Choroid plexus epithelial cell (primary cell): ENCODE measurements around a stretch of chr10.

- RRBS, result no CpG with 5 or more reads among the region's 12 CpGs
Measured at GRCh38 chr10:73802851-73803970, 8.2 kb downstream of the NDST2 start.

DNA sequence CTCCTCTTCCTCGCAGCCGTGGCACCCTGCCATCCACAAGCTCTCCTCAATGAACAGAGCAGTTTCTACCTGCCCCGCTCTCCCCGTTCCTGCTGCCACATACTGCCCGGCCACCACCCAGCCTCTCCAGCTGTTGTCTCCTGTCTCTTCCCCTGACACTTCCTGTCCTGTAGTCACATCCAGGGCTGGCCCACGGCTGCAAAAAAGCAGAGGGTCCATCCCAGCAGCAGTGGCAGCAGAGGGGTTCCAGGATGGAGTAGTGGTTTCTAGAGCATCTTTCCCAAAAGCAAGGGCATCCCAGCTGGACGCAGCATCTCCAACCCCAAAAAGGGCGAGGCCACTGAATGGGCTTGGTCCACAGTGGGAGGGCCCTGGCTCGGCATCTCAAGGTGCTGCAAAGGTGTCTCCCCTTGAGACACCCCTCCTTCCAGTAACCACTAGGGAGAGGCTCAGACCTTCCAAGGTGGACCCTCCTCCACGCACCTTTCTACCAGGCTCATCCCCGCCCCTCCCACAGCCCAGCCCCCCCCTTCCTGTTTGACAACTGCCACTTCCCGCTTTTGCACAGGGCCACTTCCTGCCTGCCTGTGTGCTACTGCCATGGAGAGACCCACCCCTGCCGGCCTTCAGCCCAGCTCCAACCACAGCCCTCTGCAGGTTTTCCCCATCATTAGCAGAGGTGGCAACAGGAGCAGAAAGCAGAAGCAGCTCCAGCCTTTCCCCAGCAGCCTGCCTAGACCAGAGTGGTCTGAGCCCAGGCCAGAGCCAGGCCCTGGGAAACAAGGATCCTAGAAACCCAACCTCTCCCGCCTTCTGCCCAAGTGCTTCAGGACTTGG is 8.8 kb downstream of the CAMK2G start:
- RRBS, result no CpG with 5 or more reads among the region's 14 CpGs

DNA sequence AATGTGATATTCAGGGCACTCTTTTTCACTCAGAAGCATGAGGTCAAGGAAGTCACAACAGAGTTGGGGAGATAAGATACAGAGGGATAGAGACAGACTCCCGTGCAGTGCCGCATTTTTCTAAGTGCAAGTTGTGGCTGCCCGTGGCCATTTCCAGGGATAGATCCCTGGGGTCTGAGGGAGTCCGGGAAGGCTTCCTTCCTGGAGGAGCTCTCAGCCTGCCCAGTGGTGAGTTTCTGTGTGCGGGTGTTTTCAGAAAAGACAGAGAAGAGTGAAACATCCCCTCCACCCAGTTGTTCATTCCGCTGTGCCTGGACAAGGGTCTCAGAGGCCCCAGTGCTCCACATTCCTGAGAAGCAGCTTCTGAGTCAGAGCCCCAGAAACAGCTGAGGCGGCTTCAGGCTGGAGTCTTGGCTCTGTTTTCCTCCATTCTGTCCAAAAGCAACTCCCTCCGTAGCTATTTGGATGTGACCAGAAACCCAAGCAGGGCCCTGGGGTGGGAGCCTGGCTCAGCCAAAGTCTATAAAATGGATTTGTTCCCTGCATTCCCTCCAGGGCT is 12.8 kb upstream of the CAMK2G start:
- RRBS, result no CpG with 5 or more reads among the region's 8 CpGs

DNA sequence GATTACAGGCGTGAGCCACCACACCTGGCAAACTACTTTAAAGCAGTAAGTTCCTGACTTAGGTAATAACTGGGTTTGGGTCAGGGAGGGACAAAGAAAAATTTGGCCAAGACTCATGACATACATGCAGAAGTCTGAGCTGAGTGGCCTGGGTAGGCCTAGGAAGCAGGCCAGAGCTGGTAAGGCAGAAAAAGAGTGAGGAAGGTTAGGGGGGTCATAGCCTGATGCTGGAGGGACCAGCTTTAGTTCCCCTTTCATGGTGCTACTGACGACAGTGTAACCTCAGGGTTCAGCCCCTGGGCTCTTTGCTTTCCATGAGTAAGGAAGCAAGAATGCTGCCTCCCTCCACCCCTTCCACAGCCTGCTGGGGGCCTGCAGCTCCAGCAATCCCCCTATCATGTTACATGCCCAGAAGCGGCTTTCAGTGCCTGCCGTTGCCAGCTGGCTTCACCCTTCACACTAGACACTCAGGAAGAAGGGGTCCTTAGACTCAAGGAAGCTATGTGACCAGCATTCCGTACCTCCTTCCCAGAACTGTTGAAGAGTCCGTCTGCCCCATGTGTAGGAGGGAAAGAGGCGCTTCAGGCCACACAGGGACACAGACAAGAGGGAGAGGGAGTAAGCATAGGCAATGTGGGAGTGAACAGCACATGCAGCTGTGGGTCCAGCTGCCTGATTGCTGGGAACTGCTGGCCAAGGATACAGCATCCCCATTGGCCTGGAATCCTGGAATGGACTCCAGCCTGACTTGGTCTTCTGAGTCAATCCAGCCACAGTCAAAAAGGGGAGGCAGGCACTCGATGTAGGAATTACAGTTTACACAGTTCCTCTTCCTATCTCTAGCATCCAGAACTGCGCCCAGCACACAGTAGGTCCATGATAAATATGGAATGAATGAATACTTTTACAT is 4.2 kb upstream of the PLAU start:
- RRBS, result no CpG with 5 or more reads among the region's 9 CpGs

DNA sequence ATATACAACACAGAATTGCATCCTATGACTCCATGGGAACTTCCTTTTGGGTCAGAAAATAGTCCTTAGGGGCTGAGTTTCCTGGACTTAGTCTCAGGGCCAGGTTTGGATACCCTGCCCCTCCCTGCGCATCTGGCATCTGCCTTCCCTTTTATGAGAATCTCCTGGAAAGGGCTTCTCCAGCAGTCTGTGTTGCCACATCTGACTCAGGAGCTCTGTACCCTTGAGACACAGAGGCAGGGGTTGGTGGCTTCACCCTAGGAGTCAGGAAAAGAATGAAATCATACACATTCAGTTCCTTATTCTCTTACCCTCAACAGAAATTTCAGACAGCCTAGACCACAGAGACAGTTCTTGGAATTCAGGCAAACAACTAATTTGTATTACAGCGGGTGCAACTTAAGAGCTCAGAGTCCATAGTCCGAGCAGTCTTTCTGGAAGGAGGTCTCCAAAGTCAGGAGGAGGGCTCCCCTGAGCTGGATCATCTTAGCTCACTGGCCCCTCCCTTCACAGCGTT is 3.1 kb upstream of the PLAU start:
- RRBS, result no CpG with 5 or more reads among the region's 4 CpGs

- RRBS, result no CpG with 5 or more reads among the region's 15 CpGs
Measured at GRCh38 chr10:73916276-73917099, 5.6 kb downstream of the PLAU start.

- RRBS, result no CpG with 5 or more reads among the region's 2 CpGs
Measured at GRCh38 chr10:74043651-74043882, 45.7 kb downstream of the VCL start.

GRCh38 chr10:74152388-74152949 is 1.4 kb downstream of the ADK start:
- RRBS, result no CpG with 5 or more reads among the region's 2 CpGs

GRCh38 chr10:74854777-74855340 is 28.5 kb downstream of the KAT6B start:
- RRBS, result no CpG with 5 or more reads among the region's 6 CpGs

- RRBS, result no CpG with 5 or more reads among the region's 3 CpGs
Measured at GRCh38 chr10:74981620-74982097, 91.8 kb downstream of the DUSP29 start.

- RRBS, result no CpG with 5 or more reads among the region's 6 CpGs
Measured at GRCh38 chr10:74988674-74989731, 84.4 kb downstream of the DUSP29 start.

GRCh38 chr10:75020341-75021065 is 52.9 kb downstream of the DUSP29 start:
- RRBS, result no CpG with 5 or more reads among the region's 13 CpGs

DNA sequence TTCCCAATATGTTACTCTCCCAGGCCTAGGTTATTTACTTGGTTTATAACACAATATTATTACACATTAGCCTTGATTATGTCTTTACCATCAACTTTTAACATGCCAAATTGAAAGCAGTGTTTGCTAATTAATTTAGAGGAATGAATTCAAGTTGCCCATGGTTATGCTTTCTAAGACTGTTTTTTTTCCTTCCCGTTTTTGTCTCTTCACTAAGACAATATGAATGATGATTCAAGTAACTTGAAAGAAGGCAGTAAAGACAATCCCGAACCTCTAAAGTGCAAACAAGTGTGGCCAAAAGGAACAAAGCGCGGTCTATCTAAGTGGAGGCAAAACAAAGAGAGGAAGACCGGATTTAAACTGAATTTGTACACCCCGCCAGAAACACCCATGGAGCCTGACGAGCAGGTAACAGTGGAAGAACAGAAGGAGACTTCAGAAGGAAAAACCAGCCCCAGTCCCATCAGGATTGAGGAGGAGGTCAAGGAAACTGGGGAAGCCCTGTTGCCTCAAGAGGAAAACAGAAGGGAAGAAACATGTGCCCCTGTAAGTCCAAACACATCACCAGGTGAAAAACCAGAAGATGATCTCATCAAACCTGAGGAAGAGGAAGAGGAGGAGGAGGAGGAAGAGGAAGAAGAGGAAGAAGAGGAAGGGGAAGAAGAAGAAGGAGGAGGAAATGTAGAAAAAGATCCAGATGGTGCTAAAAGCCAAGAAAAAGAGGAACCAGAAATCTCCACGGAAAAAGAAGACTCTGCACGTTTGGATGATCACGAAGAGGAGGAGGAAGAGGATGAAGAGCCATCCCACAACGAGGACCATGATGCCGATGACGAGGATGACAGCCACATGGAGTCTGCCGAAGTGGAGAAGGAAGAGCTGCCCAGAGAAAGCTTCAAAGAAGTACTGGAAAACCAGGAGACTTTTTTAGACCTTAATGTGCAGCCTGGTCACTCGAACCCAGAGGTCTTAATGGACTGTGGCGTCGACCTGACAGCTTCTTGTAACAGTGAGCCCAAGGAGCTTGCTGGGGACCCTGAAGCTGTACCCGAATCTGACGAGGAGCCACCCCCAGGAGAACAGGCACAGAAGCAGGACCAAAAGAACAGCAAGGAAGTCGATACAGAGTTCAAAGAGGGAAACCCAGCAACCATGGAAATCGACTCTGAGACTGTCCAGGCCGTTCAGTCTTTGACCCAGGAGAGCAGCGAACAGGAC is 44.8 kb downstream of the DUSP29 start:
- RRBS, result no CpG with 5 or more reads among the region's 23 CpGs

DNA sequence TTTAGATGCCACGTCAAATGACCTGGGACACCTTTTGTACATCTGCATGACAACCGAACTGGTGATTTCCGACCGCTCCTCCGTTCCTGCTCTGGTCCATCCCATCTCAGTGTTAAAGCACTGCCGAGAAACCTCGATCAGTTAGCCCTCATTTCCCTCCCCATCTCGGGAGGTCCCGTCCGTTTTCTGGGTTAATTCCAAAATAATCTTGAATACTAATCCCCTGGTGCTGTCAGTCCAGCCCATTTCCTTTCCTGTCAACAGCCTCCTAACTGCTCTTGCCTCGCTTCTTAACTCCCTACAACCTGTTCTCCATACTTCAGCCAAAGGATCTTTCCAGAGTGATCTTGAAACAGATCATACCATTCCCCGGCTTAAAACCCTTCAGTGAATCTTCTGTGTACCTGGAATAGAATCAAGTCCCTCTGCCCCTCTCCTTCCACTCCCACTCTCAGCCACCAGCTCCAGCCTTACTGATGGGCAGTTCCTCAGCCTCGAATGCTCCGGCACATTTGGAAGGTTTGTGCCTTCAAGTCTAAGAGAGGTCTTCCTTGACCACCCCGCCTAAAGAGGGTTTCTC is 38.4 kb downstream of the DUSP29 start:
- RRBS, result no CpG with 5 or more reads among the region's 15 CpGs

- RRBS, result no CpG with 5 or more reads among the region's 6 CpGs
Measured at GRCh38 chr10:75099111-75099408, 252 bp downstream of the DUSP13 start.

- RRBS, result no CpG with 5 or more reads among the region's 4 CpGs
Measured at GRCh38 chr10:75187964-75188566, 22.5 kb upstream of the VDAC2 start.

- RRBS, result no CpG with 5 or more reads among the region's 8 CpGs
Measured at GRCh38 chr10:75293985-75294460, 58.3 kb upstream of the COMTD1 start.

GRCh38 chr10:75358151-75358553 is 43.4 kb downstream of the ZNF503 start:
- RRBS, result no CpG with 5 or more reads among the region's 6 CpGs

GRCh38 chr10:75400775-75400876 is 938 bp downstream of the ZNF503 start:
- RRBS, result no CpG with 5 or more reads among the region's 10 CpGs

DNA sequence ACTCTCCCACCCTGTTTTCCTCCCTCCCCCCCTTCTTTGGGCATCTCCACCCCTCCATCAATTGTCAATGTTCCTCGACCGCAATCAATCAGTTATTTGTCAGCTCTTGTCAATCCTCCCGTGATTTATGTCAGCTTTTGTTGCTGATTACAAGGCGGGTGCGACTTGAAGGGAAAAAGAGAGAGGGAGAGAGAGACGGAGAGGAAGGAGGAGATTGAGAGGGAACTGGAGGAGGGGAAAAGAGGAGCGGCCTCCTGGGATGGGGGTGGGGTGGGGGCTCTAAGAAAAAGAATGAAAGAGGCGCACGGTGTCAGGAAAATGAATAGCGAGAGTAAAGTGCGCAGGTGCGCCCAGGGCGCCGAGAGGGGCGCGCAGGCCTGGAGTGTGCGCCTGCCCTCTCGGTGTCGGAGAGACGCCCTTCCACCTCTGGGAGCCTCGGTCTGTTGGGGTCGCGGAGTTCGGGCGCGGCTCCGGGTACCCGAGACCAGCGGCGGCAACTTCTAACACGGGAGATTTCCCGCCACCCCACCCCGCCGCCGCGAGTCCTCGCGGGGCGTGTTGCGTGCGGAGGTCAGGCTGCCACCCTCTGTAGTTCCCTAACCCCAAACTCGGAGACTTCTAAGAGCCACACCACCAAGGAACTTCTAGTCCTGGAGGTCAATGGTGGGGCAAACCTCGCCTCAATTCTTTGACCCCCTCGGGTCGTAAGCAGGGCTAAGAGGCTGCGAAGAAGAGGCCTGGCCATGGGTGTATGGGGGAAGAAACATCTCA is 1.1 kb upstream of the ZNF503 start:
- RRBS, result no CpG with 5 or more reads among the region's 46 CpGs